GM12892 (cell line): ENCODE data around the gene FAM3B.

DNA sequence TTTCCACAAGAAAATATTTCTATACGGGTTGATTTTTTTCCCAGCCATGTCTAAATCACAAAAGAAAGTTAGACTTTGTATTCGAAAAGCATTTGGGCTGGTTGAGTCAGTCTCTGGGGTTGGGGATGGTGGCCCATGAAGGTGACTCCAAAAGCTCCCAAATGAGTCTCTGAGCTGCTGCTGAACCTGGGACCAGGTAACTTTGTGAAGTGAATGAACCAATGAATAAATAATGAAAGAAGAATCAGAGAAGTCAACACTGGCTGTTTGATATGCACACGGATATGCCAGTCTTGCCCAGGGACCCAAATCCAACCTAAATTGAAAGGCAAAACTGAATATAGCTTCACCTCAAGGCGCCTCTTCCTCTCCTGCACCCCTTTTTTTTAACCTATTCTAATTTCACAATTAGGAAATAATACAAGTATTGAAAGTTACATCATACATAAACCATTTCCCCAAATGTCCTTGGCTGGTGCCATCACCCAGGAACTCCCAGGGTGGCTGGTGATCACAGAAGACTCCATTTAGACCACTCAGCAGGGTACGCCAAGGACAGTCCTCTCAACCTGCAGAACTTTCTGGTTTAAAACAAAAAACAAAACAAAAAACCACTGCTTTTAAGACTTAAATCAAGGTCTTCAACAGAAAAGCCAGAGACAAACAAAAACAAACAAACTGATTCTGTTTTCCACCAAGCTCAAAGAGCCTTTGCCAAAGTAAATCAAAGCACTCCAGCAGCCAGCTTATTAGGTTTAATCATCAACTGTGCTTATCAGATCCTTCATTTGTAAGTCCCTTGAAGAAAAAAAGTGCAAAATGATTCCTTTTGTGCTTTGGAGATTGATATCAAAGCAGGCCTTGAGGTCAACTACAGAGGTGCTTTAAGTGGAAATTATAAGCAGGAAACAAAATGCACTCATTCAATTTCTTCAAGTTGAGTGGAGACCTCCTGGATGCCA lies 112.9 kb downstream of the ETS2 start:
- RRBS = no CpG with 5 or more reads among the region's 5 CpGs

GRCh38 chr21:38948608-38949351 lies 143.1 kb downstream of the ETS2 start:
- RRBS = no CpG with 5 or more reads among the region's 4 CpGs

DNA sequence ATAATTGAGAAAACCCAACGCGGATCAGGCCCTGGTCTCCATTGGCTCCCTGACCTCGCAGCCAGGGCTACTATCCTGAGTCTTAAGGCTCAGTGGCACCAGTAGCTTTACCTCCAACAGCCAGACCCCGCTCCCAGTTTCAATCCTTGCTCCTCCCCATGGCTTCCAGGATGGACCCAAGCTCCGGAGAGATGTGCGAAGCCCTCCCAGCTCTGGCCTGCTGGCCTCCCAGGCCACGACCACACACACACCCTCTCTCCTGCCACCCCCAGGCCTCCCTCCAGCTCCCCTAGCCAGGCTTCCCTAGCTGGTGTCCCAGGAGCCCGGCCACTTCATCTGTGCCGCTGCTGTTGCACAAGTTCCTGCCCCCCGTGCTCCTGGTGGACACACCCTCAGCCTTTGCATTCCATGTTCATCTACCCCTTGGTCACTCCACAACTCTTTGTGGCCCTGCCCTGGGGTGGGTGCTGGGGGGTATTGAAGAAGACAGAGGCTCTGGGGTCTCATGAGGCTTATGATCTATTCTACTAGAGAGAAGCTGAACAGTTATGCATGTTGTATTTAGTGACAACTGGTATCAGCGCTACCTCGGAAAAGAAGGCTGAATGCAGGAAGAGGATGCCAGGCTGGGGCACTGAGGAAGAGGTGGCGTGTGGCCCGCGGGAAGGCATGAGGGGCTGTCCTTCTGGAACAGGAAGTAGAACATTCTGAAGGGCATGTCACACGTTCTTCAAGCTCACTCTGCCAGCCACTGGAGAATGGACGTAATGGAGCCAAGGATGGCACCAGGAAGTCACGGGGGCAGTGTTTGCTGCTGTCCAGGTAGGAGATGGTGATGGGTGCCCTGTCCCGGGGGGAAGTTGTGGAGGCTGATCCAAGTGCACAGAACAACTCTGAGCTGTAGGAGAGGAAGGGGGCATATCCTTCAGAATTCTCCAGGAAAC lies 172.5 kb downstream of the PSMG1 start:
- RRBS = no CpG with 5 or more reads among the region's 19 CpGs

GRCh38 chr21:39209294-39209799 lies 26.1 kb upstream of the PSMG1 start:
- RRBS = no CpG with 5 or more reads among the region's 2 CpGs

- RRBS = no CpG with 5 or more reads among the region's 11 CpGs
Observed at GRCh38 chr21:39536000-39536446, 76.7 kb upstream of the B3GALT5 start.

- RRBS = no CpG with 5 or more reads among the region's 3 CpGs
Observed at GRCh38 chr21:39642244-39642682, 29.5 kb downstream of the B3GALT5 start.

GRCh38 chr21:39670080-39670795 lies 57.5 kb downstream of the B3GALT5 start:
- RRBS = no CpG with 5 or more reads among the region's 8 CpGs

DNA sequence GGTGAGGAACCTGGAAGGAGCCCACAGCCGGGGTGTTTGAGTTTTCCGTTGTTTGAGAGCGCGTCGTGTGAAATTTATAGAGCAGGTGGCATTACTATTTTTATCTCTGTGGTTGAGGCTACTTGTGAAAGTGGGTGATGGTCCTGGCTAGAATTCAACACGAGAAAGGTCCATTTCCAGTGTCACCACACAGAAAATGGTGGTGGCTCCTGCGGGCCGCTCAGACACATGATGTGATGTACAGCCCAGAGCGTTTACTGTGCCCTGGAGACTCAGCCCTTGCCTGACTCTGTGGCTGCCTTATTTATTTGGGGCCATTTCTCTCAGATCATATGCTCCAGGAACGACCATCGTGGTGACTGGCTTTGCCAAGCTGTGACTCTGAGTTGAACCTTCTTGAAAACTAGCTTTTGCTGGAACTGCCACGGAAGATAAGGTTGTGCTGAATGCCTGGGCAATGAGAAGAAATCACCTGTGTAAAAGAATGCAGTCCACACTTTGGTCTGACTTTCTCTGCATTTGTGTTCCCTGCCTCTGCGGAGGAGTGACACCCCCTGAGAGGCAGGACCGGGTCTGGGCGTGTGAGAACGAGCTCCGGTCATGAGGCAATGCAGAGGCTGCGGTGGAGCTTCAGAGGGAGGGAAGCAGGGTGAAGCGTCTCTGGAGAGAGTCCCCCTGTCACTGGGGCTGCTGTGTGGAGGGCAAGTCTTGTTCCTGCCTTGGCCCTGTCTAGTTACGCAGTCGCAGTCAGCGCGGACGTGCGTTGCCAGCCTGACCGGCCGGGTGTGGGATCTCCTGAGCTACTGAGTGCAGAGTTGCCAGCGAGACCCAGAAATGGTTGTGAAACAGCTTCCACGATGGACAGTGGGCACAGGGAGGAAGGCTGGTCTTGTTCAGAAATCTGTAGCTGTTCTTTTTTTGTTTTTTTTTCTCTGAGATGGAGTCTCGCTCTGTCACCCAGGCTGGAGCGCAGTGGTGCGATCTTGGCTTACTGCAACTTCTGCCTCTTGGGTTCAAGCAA lies 48.4 kb downstream of the BACE2 start:
- RRBS = no CpG with 5 or more reads among the region's 32 CpGs

GRCh38 chr21:41251019-41251244 lies 65.7 kb upstream of the FAM3B start:
- RRBS = no CpG with 5 or more reads among the region's 6 CpGs

- RRBS = 5% methylated on average over 15 of the region's 75 CpGs
Observed at GRCh38 chr21:41316028-41317354, at the start of gene FAM3B. Gene FAM3B, plus strand, starts transcription at chr21:41316801.

- RRBS = no CpG with 5 or more reads among the region's 16 CpGs
Observed at GRCh38 chr21:41363376-41364138, 1.7 kb downstream of the MX2 start.

GRCh38 chr21:41411221-41411738 lies 14.8 kb upstream of the MX1 start:
- RRBS = no CpG with 5 or more reads among the region's 3 CpGs

DNA sequence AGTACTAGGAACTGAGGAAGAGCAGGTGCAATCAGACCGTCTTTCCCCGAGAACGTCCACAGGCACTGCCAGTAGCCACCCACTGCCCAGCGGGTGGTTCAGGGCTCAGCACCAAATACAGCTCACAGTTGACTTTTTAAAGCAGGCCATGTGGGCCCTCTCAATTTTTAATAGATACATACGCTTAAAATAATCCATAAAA lies 9.1 kb downstream of the TMPRSS2 start:
- RRBS = no CpG with 5 or more reads among the region's 5 CpGs

GRCh38 chr21:41565640-41566138 lies 57.7 kb upstream of the TMPRSS2 start:
- RRBS = no CpG with 5 or more reads among the region's 13 CpGs

DNA sequence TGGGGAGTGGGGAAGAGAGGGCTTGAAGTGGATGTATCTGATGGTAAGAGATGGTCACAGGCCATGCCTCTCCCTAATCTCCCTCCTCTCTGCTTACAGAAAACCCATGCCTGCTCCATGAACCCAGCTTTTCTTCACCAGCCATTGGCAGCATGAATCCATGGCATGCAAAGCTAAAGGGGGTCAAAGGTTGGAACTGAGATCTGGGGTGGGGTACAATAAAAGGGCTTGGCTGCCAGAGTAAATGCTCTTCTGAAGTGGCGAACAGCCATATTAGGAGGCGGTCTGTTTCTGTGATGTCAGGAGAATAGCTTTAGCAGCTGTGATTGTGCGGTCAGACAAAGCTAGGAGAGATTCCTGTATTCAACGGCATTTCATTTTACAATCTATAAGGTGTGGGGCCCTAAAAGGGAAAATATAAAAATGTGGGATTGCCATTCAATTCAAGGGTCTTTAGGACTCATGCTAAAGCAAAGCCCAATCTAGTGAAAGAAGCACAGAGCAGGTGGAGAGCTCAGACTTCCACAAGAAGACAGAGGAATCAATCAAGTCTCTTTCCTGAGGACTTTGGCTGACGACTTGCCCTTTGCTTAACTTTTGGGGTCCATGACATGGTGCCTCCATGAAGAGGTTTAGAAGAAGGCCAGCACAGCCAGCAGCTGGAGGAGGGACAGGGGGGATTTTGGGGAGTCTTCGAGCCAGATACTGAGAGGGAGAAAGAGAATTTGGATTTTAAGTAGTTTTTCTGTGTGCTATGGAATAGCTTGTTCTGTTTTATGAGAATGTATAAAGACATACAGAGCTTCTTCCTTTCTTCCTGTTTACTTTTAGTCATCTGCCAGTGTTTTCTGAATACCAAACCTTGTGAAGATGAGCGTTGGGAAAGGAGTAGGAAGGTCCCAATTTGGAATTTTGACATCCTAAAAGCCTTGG lies 71.9 kb upstream of the TMPRSS2 start:
- RRBS = no CpG with 5 or more reads among the region's 7 CpGs

DNA sequence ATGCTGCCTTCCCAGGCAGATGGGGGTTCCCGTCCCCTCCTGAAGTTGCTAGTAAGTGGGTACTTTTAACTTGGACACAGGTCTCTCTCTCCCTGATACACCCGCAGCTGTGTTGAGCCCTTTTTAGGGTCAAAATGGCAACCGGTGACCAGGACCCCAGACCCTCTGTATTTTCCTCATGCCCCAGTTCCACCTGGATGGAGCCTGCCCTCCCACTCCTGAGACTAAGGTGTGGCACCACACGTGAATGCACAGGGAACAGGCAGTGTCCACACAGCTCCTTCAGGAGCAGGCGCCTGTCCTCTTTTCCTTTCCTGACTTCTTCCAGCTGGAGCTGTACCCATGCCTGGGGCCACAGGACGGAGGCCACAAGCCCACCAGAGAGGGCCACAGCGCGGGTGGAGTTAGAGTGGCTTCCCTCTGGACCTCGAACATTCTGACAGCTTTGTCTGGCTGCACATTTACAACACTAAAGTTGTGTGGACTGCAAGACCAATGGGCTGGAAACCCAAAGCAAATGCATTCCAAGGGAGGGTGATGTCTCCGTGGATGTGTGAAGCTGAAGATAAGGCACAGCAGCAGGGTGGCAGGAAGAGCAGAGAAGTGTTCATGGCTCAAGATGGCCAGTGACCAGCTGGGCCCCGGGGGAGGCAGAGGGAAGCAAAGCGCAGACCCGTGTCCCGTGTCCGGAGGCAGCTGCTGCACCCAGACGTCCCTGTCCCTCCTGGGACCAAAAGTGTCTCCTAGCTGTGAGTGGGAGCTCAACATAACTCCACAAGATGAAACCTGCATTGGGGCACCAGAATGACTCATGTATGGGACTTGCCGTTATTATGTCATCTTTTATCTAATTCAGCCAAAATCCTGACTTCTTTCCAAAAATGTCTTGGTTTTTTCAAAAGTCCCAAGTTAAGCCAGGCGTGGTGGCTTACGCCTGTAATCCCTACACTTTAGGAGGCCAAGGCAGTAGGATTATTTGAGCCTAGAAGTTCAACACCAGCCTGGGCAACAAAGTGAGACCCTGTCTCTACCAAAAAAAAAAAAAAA lies 118.4 kb downstream of the RIPK4 start:
- RRBS = no CpG with 5 or more reads among the region's 19 CpGs

- RRBS = no CpG with 5 or more reads among the region's 12 CpGs
Observed at GRCh38 chr21:41678198-41678827, 88.5 kb downstream of the RIPK4 start.

DNA sequence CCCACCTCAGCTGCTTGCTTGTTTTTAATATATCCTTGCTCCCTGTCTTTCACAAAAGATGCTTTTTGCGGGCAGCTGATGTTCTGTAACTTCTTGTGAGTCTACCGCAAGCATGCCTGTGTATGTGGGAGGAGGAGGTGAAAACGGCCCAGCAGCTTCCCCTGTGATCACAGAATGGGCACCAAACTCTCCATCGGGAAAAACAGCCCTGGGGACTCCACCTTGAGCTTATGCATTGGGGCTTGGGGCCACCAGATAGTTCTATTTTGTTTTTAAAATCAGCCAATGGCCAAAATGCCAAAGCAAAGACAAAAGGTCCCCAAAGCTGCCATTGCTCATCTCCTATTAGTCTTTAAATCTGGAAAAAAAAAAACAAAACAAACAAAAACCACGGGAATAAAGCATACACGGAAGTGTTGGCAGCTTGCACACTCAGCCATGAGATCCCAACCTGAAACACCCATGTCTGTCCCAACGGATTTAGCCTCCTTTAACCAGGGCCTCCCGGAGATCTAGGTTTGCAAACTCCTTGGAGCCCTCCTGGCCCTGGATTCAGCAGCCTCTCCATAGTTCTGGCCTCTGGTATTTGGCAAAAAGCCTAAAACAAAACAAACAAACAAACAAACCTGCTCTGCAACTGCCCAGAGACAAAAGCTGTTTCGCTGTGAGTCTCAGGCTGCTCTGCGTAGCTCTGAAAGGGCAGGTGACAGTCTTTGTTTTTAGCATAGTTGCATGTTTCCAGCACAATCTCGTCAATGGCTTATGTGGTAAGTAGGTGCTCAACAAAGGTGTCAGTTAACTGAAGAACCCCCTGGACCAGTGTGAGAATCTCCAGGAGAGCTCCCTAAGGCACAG lies 86.6 kb downstream of the RIPK4 start:
- RRBS = no CpG with 5 or more reads among the region's 11 CpGs

GRCh38 chr21:41717564-41717849 lies 49.3 kb downstream of the RIPK4 start:
- RRBS = no CpG with 5 or more reads among the region's 6 CpGs

GRCh38 chr21:41725468-41726521 lies 41.1 kb downstream of the RIPK4 start:
- RRBS = 6% methylated on average over 8 of the region's 51 CpGs